Mesenchymal stem cell of adipose (primary cell): ENCODE measurements around a stretch of chr4.

DNA sequence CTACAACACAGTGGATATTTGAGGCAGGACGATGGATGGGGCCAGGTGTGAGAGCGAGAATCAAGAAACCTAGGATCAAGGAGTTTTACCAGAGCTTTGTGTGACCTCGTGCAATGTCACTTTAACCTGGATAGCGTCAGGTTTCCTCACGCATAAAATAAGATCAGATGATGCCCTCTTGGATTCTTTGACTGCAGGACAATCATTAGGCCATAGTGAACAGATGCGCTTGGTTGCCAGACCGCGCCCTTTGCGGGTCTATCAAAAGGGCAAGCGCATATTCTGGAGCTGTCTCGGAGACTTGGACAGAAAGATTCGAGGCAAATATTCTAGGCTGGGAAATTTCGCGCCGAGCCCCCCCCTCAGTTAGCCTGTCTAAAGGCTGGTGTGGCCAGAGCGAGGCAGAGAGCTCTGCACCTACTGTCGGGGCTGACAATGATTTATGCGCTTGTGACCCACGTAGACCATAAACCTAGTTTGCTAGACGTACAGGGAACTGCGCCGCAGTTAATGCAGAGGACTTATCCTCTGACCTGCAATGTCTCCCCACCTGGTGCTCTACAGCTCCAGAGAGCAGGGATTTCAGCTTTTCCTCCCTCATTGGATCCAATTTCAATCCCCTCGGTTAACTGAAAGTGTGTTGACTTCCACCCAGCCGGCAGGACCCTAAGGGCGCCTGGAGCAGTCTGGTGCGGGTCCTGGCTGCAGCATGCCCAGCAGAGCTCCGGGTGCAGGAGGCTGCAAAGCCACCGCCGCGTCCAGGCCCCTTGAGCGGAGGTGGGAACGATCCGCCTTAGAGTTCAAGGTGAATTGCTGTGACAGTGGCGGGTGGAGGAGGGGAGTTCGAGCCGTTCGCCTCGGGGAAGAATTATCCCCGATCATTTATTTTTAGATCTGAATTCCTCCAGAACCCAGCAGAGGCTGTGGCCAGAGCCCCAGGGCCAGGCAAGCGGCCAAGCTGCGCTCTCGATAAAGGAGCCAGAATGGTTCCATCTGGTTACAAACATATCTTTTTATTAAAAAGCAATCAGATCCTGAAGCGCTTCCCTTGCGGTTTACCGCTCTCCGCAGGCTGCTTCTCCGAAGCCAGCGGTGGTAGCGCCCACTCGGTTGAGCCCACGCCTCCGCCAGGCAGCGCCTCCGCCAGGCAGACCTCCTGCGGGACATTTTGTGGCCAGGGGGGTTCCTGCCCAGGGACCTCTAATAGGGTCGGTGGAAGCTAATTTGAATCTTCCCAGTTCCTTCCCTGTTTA is 66.2 kb downstream of the FBXO8 start:
- CAGE, long polyA plus RNA, result no peak

DNA sequence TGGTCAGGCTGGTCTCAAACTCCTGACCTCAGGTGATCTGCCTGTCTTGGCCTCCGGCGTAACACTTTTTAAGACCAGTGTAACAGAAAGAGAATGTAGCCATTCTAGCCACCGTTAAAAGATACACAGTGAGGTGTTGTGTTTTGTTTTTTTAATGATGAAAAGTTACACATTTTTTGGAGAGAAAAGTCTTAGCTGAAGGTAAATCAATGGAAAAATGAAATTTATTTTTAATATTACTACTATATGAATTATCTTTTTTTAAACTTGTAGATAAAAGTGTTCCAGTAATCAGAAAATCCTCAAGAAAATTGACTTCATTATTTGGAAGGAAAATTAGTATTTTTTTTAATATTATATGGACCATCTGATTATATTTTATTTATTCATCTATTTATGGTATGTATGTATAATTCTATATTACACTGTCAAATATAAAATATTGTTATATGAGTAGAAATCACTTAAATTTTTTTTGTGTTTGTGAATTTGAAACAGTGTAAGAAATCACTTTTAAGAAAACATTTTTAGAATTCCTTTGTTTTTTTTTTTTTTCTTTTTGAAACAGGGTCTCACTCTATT is 34.6 kb downstream of the CEP44 start:
- CAGE, long polyA plus RNA, result no peak

GRCh38 chr4:174496801-174497000 is 25.6 kb downstream of the HPGD start:
- CAGE, long polyA plus RNA, result no peak

GRCh38 chr4:175998851-175999749 is 66.5 kb upstream of the WDR17 start:
- CAGE, long polyA plus RNA, result no peak

DNA sequence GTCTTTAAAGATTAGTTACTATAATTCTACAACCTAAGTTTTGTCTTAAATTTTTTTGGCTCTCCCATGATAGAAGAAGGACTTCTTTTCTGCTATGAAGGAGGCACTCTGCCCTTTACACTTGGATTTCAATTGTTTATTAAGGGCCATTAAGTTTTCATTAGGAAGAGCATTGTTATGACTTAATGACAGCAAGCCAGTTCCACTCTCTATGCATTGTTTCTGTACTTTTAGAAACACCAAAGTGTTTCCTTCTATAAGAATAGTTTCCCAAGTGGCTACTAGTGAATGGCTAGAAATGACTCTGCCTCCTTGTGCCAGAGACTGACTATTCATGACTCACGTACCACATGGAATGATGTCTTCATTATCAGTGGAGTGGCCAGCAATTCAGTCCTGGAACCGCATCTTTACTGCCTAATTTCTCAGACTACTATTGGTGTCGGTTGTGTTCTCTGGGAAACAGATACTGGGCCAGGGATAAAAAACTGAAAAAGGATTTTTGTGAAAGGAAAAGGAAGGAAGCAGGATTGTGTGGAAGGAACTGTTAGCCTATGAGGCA is 218.4 kb downstream of the SPCS3 start:
- CAGE, long polyA plus RNA, result no peak

GRCh38 chr4:177606304-177606749 is 164.1 kb upstream of the AGA start:
- CAGE, long polyA plus RNA, result no peak

GRCh38 chr4:180826999-180827472 is 1416.2 kb upstream of the TENM3 start:
- CAGE, long polyA plus RNA, result no peak

GRCh38 chr4:182145091-182145439 is 98.1 kb upstream of the TENM3 start:
- CAGE, long polyA plus RNA, result no peak

DNA sequence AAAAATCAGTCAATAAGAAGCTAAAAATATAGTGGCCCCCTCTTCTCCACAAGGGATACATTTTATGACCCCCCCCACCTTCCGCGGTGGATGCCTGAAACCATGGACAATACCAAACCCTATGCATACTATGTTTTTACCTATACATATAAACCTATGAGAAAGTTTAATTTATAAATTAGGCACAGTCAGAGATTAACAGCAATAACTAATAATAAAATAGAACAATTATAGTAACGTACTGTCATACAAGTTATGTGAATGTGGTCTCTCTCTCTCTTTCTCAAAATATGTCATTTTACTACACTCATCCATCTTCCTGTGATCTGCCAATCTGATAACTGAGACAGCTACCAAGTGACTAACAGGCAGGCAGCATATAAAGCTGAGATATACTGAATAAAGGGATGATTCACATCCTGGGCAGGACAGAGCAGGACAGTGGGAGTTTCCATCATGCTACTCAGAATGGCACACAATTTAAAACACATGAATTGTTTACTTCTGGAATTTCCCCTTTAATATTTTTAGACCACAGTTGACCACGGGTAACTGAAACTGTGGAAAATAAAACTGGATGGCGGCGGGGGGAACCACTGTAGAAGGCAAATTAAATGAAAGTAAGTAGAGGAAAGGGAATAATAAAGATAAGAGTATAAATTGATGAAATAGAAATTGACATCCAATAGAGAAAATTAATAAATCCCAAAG is 58.5 kb upstream of the DCTD start:
- CAGE, long polyA plus RNA, result no peak

- CAGE, long polyA plus RNA, result no peak
Observed at GRCh38 chr4:183037321-183037941, 61.6 kb upstream of the WWC2 start.

- CAGE, long polyA plus RNA, result no peak
Observed at GRCh38 chr4:183241161-183241489, 79.0 kb downstream of the CLDN22 start.

GRCh38 chr4:183268652-183269144 is 51.4 kb downstream of the CLDN22 start:
- CAGE, long polyA plus RNA, result no peak

- CAGE, long polyA plus RNA, result no peak
Observed at GRCh38 chr4:183412774-183413320, 31.6 kb upstream of the CDKN2AIP start.

- CAGE, long polyA plus RNA, result no peak
Observed at GRCh38 chr4:183503024-183503552, 1.8 kb upstream of the ING2 start.

GRCh38 chr4:183563736-183564434 is 59.0 kb downstream of the ING2 start:
- CAGE, long polyA plus RNA, result no peak

GRCh38 chr4:183571163-183571957 is 66.5 kb downstream of the ING2 start:
- CAGE, long polyA plus RNA, result no peak

DNA sequence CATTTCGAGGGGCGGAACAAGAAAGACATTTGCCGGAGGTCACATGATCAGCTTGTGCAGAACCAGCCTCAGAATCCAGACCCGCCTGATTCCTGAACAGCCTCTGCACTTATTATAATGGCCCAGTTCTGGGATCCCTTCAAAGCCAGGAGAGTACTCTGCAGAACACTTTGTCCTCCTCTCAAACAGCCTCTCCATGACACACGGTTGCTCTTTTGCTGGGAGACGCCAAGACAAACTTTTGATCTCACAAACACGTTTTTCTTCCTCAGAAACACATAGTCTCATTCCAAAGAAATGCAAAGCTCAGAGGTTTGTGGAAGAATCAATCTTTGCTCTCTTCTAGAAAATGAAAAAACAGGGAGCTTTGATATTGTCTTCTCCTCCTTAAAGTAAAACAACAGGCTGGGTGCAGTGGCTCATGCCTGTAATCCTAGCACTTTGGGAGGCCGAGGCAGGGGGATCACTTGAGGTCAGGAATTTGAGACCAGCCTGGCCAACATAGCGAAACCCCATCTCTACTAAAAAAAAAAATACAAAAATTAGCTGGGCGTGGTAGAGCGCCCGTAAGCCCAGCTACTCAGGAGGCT is 48.2 kb downstream of the RWDD4 start:
- CAGE, long polyA plus RNA, result no peak

DNA sequence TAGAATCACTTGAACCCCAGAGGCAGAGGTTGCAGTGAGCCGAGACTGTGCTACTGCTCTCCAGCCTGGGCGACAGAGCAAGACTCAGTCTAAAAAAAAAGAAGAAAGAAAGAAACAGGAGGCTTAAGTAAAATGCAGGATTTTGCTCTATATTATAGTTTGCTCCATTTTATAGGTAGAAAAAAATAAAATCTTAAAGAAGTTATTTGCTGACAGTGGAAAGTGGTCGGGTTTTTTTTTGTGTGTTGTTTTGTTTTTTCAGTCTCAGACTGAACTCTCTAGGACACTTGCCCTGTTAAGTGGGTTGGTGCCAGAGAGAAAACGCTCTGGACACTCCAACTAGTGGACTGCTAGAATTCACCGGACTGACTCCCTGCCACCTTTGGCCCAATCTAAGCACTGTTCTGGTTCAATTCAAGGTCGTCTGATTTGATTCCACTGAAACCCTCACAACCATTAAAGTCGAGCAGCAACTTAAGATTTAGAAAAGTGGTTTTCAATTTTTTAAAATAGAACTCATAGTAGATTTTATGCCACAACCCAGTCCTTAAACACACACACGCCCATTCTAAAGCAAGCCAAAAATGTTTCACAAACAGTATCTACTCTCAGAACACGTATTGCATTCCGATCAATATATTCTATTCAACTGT is 27.4 kb downstream of the RWDD4 start:
- CAGE, long polyA plus RNA, result no peak

DNA sequence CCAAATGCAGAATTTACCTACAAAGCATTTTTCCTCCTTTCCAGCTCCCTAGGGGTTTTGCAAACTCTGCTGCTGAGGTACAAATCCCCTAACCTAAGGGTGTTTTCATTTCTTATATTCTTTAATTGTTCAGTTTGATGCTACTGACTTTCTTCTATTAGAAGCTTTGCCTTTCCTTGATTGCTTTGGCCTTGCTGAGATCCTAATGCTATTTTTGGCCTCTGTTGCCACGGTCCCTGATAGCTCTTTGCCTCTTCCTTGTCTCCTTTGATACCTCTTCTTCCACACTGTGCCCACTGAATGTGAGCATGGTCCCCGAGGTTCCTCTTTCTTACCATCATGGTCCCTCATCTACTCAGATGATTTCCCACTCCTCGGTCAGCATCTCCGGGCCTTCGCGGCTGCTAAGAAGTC is 23.9 kb downstream of the ENPP6 start:
- CAGE, long polyA plus RNA, result no peak

DNA sequence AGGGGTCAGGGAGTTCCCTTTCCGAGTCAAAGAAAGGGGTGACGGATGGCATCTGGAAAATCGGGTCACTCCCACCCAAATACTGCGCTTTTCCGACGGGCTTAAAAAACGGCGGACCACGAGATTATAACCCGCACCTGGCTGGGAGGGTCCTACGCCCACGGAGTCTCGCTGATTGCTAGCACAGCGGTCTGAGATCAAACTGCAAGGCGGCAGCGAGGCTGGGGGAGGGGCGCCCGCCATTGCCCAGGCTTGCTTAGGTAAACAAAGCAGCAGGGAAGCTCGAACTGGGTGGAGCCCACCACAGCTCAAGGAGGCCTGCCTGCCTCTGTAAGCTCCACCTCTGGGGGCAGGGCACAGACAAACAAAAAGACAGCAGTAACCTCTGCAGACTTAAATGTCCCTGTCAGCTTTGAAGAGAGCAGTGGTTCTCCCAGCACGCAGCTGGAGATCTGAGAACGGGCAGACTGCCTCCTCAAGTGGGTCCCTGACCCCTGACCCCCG is 9.2 kb downstream of the ENPP6 start:
- CAGE, long polyA plus RNA, result no peak